ENCODE measurements around a stretch of chr22.

- PRO-cap: no peak
These were observed 60.3 kb downstream of the PARVB start for GRCh38 chr22:44084400-44084848.

DNA sequence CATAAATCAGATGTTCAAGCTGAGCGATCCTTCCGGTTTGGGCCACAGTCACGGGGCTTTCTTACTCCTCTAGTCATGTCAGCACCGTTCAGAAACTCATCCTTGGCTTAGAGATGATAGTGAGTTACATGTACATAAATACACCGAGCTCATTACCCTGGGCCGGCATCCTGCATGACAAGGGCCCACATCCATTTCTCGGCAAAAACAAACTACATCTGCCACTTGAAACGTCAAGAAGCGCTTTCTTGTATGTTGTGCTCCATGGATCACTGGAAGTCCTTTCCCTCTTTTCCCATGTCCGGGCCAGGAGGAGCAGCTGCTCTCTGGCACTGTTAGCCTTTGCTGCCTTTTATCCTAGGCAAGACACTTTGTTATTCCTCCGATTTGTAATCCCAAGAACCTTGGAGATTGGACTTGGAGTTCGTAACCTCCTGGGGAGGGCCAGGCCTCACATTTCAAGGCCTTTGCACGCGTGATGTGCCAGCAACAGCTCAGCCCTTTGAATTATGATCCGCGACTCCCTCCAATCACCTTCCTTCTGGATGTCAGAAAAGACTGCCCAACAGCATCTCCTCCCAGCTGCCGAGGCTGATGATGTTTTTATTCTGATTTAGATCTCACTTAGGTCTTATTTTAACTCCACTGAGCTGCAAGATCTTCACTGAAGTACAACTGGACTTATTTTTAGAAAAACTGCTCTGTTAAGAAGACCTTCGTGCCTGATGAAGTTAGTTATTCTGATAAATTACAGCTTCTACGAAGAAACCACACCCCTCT, 62.1 kb downstream of the PARVB start:
- PRO-cap: no peak

DNA sequence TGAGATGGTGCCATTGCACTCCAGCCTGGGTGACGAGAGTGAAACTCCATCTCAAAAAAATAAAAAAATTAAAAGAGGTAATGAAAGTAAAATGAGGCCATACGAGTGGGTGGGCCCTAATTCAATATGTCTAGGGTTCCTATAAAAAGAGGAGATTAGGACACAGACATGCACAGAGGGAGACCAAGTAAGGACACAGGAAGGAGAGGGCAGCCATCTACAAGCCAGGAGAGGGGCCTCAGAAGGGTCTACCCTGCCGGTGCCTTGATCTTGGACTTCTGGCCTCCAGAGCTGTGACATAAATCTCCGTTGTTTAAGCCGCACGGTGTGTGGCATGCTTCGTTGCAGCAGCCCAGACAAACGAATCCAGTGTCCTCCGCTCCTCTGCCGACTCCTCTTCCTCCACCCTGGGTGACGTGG, 51.7 kb upstream of the PARVG start:
- PRO-cap: no peak

GRCh38 chr22:44148039-44148640, 32.6 kb upstream of the PARVG start:
- PRO-cap: no peak

- PRO-cap: unidirectional peak, minus-strand start at chr22:44200149
These were observed 19.1 kb downstream of the PARVG start for GRCh38 chr22:44199751-44200316.

DNA sequence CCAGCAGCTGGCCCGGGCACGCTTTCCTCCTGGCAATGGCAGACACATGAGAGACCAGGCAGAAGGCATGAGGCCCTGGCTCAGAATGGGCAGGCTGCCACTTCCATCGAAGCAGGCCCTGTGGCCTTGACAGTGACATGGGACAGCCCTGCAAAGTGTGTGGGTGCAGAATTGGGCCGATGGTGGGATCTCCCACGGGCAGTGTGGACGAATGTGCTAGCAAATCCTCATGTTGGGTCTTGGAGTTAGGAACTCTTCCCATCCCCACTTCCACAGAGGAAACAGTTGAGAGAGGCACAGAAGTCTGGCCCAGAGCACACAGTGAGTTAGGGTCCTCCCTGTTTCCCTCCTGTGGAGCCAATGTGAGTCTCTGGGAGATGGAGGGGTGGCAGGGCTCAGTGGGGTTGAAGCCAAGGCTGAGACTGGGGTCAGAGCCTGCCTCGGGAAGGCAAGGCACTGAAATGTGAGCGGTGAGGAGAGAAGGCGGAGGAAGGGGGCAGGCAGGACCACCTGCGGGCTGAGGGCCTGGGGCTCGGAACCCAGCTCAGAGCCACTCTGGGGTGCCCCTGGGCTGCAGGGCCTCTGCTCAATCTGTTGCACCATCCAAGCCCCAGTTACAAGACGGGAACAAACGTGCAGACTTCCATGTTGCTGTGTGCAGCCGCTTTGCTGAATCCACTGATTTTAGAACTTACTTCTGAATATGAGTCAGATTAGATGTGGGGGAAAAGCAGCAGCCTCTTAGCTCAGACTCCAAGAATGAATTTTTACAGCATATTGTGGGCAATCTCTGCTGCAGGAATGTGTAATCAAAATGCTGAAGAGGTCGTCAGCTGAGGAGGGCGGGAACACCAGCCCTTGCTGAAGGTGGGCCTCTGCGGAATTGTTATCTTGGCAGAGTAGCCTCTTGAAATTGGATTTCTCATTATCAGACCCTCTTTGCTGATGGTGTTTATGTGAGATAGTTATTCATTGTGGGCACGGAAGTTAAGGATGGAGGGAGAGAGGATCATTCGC, 21.4 kb downstream of the PARVG start:
- PRO-cap: no peak

- PRO-cap: no peak
These were observed 16.4 kb upstream of the SHISAL1 start for GRCh38 chr22:44329072-44329674.

DNA sequence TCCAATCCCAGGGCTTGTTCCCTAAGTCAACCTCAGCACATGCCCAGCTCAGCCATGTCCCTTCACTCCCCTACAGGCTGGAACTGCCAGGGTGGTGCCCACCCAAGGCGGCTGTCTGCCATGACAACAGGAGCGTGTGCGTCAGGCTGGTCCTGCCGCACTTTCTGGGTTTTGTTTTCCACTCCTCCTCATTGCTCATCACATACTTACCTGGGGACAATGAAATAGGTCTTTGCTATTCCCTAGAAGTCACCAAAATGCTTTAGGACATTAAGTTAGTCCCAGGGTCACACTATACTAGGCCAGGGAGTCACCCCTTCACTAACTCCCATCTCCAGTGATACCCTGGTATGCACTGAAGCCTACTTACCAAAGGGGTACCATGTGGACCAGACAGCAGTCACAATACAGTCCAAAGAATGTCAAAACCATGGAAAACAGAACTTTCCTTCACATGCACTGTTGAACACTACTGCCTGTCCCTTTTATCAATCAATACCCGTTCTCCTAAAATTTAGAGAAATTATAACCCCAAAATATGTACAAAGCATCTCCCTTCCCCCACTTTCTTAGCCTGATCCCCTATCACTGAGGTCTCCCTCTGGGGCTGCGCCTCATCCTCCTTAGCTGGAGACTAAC, 4.2 kb downstream of the RTL6 start:
- PRO-cap: no peak

DNA sequence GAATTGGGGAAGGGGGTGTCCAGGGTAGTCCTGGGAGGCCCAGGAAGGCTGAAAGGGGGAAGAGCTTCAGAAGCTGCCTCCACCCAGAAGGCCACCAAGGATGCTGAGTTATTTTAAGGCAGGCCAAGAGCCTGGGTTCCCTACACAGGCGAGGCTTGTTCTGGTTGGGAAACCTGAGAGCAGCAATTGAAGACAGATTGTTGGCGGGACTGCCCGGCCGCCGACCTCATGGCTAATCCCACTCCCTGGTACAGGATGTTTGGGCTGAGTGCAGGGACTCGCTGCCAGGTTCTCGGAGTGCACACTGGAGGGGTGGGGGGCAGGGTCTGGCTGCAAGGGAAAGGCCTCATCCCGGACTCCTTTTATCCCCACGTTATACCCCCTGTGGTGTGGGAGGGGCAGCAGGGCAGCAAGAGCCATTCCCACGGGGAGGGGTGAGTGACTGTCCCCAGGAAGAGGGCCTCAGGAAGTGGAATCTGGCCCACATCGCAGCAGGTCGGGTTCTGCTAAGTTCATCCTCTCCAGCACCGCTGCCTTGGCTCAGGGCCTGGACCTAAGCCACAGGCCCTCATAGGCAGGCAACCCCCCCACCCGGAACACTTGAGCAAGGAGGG, 43.6 kb upstream of the PRR5 start:
- PRO-cap: no peak

GRCh38 chr22:44660882-44661497, 41.0 kb upstream of the PRR5 start:
- PRO-cap: no peak

DNA sequence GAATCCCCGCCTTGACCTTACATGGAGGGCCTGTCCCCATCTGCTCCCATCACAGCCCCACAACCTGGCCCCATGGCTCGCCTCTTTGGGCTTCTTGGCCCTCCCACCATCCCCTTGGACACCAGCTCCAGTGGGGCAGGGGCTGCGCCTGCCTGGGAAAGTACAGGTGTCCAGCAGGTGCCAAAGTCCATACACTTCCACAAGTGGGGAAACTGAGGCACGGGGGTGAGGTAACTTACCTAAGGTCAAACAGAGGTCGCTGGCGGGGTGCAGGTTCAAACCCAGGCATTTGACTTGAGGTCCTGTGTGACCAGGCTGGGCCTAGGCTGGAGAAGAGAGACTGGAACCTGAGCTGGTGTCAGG, 16.1 kb upstream of the ARHGAP8 start:
- PRO-cap: no peak

DNA sequence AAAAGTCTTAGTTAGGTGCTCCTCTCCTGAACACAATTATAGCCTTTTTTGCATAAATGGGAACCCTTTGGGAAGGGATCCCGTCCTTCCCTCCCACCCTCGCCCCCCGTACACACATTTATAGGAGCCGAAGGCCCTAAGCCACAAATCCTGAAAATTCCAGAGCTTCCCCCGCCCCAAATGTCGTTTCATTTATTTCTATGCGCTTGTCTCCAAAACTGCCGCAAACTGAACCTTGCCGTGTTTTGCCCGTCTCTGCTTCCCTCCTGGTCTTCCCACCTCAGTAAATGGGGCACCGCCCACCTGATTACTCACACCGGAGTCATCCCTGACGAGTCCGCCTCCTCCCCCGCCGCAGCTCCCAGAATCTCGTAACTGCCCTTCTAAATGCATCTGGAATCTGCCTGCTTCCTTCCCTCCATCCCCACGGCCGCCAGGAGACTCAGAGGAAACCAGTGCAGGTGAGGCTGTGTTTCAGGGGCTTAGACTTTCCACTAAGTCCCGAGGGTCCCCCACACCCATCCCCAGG, 62.4 kb upstream of the PHF21B start:
- PRO-cap: unidirectional peak, minus-strand start at position 257 of the sequence

DNA sequence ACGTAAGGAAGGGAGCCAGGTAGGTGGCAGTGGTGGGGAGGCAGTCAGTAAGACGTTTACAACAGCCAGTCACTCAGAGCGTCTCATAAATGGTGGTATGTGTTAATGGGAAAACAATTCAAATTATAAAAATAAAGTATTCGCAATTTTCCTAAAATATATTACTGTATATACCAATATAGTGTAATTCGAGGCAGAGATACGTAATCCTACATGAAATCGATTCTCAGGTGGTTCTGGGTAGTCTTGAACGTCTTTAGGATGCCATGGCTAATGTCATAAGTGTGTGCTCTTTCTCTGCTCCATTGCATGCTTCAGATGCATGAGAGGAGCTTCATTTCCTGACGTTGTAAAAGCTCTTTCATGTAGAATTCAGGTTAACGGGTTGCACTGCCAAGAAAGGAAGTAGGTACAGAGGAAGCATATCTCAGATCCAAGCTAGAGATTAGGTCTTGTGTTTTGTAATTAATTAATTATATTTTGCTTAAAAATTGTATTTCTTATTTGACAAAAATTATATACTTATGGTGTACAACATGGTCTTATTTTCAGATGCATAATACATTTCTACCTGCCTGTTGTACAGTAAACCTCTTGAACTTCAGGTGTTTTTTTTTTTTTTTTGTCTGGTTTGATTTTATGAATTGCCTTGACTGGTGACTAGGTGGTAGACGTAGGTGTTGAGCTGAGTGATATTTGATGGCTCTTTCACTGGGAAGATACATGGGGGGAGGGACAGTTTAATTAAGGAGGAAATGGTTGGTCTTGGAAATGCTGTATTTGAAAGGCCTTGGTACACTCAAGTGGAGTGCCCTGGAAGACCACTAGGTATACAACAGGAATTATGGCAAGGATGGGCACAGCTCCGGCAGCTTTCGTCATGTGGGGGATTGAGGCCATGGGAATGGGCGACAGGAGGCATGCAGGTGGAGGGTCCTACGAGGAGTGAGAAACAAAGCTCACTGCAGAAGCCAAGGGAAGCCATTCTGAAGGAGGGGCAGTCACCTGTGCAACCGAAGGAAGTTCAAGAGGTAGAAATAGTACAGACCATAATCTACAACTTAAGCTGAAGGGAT, 9.3 kb downstream of the NUP50 start:
- PRO-cap: no peak

GRCh38 chr22:45197460-45198453, 34.0 kb downstream of the NUP50 start:
- PRO-cap: no peak

- PRO-cap: no peak
These were observed 36.9 kb downstream of the KIAA0930 start for GRCh38 chr22:45203761-45204133.

- PRO-cap: no peak
These were observed 14.0 kb downstream of the KIAA0930 start for GRCh38 chr22:45226465-45227289.

GRCh38 chr22:45228361-45228713, 12.4 kb downstream of the KIAA0930 start:
- PRO-cap: no peak

DNA sequence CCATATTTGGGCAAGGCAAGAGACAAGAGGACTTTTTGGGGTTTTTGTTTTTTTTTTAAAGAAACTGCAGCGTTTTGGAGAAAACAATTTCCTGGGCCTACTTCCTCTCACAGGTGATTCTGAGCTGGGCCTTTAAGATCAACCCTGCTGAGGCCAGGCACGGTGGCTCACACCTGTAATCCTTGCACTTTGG, 4.7 kb upstream of the UPK3A start:
- PRO-cap: no peak

GRCh38 chr22:45290627-45291194, 6.0 kb downstream of the UPK3A start:
- PRO-cap: bidirectional peak, plus-strand start at chr22:45290897, minus-strand start at chr22:45290777

DNA sequence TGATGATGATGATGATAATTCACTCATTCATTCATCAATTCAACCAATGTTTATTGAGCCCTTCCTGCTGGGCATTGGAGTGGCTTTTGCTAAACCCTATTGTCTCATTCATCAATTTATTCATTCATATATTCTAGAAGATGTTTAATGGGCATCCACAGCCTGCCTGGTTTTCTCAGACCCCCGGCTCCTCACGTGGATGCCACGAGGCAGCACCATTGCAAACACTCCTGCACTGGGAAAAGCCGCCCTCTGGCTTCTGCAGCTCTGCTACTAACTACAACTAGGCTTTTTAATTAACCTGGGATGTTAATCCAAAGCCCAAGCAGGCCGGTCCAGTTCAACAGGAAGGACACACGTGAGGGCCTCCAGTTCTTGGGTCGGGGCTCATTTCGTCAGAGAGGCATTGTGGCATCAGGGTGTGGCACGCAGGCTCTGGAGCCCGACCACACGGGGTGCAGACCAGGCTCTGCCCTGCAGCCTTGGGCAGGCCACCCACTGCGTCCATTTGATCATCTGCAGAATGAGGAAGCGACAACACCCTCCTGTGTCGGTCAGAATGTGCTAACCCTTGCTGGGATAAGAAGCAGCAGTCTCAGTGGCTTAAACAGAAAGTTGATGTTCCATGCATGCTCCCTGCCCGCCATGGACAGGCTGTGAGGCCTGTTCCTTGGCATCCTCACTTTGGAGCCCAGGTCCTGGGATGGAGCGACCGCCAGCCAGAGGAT, 10.6 kb downstream of the RIBC2 start:
- PRO-cap: no peak

All from Metastatic Pancreatic Carcinoma in the Ovary (tissue), 1 donor.